H9 (cell line): ENCODE measurements around the genes CCR1, ALS2CL, MYL3 and PTH1R.

DNA sequence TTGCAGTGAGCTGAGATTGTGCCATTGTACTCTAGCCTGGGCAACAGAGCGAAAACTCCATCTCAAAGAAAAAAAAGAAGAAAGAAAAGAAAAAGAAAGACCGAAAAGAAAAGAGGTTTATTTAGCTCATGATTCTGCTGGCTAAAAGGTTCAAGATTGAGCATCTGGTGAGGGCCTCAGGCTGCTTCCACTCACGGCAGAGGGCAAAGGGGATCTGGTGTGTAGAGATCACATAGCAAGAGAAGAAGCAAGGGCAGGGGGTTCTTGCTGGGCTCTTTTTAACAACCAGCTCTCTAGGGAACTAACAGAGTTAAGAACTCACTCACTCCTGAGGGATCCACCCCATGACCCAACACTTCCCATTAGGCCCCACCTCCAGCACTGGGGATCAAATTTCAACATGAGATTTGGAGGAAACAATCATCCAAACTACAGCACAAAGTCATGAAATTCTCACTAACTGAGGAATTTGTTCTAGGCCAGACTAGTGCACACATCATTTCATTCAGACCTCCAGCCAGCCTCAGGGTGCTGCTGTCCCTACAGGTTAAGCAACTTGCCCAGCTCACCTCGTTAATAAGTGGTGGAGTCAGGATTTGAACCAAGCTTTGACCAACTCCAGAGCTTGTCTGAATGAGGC, 7.3 kb downstream of the CDCP1 start:
- PRO-cap: no peak

- PRO-cap: no peak
Measured at GRCh38 chr3:45218943-45219452, 7.1 kb downstream of the TMEM158 start.

GRCh38 chr3:45547720-45548527, 46.6 kb upstream of the LIMD1 start:
- PRO-cap: no peak

DNA sequence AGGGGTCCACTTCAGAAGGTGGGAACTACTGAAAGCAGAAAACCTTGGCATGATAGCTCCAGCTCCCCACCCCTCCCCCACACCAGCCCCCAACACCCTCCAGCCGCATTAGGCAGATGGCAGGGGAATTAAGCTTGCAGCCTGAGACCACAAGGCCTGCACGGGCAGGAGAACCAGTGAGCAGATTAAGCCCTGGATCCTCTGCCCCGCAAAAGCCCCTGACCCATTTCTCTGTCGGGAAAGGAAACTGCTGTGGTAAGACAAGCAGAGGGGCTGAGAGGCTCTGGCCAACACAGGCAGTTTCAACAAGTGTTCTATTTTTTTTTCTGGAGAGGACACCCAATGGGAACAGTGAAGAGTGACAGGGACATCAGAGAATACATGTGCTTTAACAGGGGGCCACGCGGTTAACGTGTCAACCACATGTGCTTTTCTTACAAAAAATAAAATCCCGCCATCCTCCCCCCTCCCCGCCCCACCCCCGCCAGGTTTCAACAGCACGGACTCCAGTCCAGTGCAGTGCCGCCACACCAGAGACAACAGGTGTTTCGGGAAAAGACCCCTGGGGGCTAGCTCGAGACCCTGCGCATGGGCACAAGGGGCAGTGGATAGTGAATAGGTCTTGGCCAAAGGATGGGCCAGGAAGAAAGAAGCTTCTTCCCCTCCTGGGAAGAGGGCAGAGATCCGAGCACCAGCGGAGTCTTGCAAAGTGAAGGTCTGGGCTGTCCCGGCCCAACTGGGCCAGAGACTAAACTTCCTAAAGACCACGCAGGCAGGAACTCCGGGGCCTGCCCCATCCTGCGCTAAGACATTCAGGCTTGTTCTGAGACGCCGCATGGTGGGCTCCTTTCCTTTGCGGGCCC, 814 bp downstream of the FYCO1 start:
- PRO-cap: unidirectional peak, plus-strand start at position 514 of the sequence; unidirectional peak, plus-strand start at position 679 of the sequence; bidirectional peak, plus-strand start at position 744 of the sequence, minus-strand start at position 738 of the sequence

DNA sequence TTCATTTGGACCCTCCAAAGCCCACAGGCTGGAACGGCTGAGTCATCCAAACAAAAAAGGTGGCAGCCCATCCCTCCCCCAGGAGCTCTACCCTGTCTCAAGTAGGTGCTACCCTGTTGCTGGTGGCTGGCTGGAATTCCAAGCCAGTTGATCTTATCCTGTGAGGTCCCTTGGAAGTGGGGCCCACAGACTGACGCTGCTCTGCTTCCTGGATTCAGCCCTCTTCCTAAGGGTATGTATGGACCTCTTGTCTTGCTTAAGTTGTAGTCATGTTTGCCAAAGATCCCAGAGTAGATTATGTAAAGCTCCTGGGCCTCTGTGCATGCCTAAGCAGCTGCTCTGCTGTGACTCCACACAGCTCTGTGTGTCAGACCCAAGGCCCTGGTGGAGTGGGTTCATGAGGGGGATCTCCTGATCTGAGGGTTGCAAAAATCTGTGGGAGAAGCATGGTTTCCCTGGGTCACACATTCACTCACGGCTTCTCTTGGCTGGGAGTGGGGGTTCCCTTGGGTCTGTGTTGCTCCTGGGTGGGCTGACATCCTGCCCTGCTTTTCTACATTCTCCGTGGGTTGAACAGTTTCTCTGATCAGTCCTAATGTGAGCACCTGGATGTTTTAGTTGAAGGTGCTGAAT, 44.4 kb downstream of the CCR1 start:
- PRO-cap: no peak

DNA sequence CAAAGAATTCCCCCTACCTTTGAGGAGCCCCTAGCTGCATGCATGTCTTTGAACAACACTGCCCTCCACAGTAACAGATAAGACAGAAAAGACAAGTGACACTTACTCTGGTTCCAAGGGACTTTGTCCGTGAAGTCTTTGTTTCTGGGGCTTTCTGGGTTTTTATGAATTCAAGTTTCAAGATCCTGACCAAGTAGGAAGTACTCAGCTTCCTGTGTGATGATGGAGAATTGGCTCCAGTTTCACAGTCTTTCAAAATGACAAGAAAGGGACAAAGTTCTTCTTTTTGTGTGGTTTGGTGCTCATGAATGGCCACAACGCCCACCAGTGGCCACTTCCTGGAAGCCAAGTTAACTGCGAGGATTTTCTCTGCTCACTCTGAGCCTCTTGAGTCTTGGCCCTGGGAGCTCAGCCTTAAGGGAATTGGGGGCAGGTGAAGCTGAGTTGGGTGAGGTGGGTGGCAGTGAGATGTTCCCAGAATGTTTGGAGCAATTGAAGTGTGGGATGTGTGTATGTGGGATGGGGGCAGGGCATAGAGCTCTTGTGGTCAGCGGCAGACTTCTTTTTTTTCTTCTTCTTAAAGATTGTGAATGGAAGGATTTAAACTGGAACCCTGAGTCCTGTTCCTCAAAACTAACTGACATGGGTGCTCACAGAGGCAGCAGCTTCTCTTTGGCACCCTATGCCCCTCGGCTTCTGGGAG, at the start of gene CCR1:
Gene CCR1 (minus strand): TSS at position 138 of the 703 bp plus-strand sequence.
- PRO-cap: no peak

GRCh38 chr3:46368501-46368986, 2.2 kb upstream of the CCR5 start:
- PRO-cap: no peak

- PRO-cap: bidirectional peak, plus-strand start at chr3:46549857, minus-strand start at chr3:46549710
Measured at GRCh38 chr3:46549188-46549929, 16.7 kb downstream of the LRRC2 start.

DNA sequence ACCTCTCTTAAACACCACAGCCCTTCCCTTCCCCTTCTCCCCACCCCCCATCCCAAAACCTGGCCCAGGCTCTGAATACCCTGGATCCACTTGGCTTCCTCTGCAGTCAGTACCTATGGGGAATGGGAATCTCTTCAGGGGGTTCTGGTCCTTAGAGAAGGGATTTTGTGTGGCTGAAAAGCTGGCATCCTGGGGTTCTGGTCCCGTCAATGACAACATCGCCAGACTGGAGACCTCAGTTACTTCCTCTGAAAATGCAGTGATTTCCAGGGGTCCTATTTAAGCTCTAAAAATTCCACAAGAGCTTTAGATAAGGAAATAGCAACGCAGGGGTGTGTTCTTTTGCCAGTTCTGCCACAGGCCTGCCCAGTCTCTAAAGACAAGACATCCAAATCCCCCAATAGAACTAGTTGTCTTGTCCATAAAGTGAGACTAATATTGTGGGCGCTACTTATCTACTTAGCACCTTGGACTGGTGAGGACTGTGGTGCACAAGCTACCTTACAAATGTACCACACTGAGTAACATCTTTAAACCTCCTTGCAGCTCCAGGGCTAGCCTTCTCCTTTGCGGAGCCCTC, 2.1 kb upstream of the TDGF1 start:
- PRO-cap: bidirectional peak, plus-strand start at position 103 of the sequence, minus-strand start at position 124 of the sequence; bidirectional peak, plus-strand start at position 337 of the sequence, minus-strand start at position 255 of the sequence; bidirectional peak, plus-strand start outside the sequence, minus-strand start at position 569 of the sequence

DNA sequence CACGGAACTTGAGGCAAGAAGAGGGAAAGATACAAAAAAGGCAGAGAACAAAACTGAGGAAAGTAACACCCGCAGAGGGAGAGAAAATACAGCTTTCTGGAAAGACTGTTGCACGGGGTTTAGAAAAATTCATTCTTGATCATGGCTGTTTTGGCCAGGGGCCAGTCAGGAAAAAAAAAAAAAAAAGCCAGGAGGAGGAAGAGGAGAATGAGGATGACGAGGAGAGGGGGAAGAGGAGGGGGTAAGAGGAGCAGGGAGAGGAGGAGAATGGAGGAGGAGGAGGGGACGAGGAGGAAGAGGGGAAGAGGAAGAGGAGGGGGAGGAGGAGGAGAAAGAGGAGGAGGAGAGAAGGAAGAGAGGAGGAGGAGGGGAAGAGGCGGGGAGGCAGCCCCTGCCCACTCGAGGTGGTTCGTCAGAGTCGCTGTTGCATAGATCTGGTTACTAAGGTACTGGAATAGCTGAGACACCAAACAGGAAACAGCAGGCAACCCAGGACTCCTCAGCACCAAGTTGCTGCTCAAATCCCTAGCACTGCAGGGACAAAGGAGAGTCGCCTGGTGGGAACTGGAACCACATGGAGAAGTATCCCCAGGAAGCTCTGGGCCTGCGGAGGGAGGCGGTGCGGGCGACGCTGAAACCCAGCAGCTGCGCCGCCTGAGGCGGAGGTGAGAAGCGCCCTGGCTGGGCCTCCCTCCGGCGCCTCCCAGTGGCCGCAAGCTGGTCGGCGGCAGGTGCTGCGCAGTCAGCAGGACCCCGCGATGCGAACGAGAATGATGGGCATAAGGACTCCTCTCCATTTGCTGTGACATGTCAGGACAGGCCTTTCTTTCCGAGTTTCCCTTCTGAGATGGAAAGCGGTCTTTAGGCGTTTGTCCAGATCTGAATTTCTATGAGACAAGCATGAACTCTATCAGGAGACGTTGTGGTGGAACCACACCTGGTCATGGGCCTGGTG, 17.4 kb downstream of the FAM240A start:
- PRO-cap: bidirectional peak, plus-strand start at position 518 of the sequence, minus-strand start at position 541 of the sequence

DNA sequence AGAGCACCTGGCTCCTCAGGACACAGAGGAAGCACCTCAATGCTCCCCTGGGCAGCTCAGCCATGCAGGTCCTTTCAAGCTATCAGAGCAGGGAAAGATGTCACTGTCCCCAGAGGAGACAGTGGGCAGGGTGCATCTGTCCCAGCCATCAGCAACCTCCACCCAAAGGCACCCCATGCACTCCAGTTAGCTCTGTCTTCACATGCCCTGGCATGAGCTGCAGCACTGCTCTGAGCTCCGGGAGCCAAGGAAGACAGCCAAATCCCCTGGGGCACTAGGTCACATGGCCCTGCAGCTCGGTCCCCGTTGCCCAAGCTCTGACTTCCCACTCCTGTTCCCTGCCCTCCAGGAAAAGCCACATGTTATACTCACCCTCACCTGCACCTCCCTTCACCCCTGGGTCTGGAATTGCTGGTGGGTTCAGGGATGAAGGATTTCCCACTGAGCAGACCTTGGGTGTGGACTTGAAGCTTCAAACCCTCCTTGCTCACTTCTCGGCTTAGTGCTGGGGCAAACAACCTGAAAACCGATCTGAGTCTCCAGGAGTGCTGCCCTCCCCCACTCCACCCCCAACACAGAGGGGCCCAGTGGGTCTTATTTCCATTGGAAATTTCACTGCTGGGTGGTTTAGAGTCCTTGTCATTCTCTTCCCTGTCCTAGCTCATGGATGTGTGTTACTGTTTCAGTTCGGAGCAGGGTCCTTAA, 32.6 kb downstream of the ALS2CL start:
- PRO-cap: no peak

- PRO-cap: no peak
Measured at GRCh38 chr3:46663740-46664447, 29.6 kb downstream of the ALS2CL start.

- PRO-cap: bidirectional peak, plus-strand start at chr3:46693776, minus-strand start at chr3:46693653
Measured at GRCh38 chr3:46693056-46693969, at the start of gene ALS2CL. Gene ALS2CL (minus strand): TSS chr3:46693679.

- PRO-cap: unidirectional peak, minus-strand start at chr3:46788993; unidirectional peak, minus-strand start at chr3:46789149
Measured at GRCh38 chr3:46788795-46789446, 71.3 kb upstream of the PRSS50 start.

GRCh38 chr3:46863062-46863852, at the start of gene MYL3:
Gene MYL3 (minus strand): TSS chr3:46863444.
- PRO-cap: no peak

DNA sequence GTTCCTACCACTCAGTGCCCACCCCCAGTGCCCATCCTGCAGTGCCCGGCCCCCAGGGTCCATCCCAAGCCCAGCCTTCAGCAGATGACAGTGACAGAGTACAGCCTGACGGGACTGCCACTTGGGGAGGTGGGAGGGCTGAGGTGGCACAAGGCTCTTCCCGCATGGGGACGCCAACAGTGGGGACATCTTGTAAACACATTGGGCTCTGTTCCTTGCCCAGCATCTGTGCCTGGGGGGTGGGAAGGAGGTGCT, 1.4 kb upstream of the MYL3 start:
- PRO-cap: no peak

GRCh38 chr3:46874344-46875023, 3.0 kb upstream of the PTH1R start:
- PRO-cap: no peak

GRCh38 chr3:46877436-46877884, at the start of gene PTH1R:
Gene PTH1R (plus strand): TSS chr3:46877721.
- PRO-cap: no peak

DNA sequence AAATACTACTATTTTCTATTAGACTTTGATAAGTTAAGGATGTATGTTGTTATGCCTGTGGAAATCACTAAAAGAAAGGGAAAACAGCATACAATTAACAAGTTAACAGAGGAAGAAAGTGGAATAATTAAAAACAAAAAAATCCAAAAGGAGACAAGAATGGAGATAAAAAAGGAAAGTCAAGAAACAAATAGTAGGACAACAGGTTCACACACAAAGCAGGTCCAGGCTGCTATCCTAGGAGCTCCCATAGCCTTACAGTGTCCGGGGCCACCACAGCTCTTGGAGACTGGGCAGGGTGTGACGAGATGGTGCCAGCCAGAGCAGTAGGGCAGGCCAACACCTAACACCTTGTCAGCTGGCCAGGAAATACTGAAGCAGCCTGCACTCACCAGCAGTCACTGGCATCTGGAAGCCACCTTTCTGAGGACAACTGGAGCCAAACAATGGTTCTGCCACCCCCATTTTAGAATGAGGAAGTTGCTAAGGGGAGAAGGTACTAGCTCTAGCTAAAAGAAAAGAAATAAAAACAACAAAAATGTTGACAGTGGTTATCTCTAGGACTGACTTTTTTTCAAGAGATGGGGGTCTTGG, 47.3 kb downstream of the CCDC12 start:
- PRO-cap: no peak

DNA sequence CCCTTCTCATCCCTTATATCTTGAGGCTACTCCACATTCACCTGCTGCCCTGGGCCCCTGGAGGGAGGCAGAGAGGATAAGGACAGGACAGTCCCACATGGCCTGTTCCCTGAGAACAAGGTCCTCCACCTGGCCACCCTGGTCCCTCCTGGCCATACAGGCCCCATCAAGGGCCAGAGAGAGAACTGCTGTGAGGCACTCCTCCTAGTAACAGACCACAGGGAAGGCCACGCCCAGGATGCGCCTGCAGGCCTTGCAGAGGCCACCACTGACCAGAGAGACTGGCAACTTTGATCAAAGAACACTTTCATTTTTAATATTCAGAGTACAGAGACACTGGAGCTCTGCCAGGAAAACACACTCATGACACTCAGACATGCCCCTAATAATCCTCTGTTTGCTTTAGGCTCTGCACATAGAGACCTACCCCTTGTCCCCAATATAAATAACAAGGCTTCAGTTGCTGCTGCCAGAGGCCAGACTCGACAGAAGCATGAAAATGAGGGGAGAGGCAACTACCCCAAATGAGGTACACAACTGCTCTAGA, 44.9 kb downstream of the CCDC12 start:
- PRO-cap: no peak